SJSA1 (cell line): ENCODE measurements around a stretch of chr3.

DNA sequence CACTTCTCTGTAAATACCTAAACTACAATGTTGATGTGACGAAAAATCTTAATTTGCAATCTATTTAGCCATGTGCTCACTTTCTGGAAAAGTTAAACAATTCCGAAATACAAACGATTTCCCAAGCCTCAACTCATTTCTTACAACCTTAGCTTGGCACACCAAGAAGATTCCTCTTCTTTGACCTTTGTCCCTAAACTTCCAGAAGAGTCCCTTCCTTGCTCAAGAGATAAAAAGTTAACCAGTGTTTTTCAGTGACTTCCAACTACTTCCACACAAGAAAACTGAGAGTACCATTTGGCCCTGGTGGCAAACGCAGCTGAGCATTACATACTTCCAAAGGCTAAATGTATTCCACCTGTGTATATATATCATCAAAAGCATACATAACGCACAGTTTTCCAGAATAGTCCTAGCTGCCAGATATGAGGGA is 57.0 kb upstream of the NEK10 start:
- RAMPAGE, long total RNA = no peak

- RAMPAGE, long total RNA = no peak
These were observed 99.2 kb downstream of the EOMES start for GRCh38 chr3:27622915-27623323.

DNA sequence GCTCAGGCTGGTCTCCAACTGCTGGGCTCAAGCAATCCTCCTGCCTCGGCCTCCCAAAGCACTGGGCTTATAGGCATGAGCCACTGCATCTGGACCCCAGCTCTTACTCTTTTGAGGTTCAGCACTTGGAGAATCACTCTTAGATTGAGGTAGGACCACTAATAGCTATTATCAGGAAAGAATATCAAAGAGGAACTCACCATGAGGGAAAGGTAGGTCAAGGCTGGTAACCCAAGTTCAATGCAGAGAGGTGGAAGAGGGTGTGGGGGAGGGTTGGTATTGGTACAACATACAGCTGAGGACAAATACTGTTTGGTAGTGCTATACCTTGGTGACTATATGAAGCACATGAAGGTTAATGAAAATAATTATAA is 81.1 kb downstream of the EOMES start:
- RAMPAGE, long total RNA = no peak

GRCh38 chr3:27641689-27642200 is 80.4 kb downstream of the EOMES start:
- RAMPAGE, long total RNA = no peak

DNA sequence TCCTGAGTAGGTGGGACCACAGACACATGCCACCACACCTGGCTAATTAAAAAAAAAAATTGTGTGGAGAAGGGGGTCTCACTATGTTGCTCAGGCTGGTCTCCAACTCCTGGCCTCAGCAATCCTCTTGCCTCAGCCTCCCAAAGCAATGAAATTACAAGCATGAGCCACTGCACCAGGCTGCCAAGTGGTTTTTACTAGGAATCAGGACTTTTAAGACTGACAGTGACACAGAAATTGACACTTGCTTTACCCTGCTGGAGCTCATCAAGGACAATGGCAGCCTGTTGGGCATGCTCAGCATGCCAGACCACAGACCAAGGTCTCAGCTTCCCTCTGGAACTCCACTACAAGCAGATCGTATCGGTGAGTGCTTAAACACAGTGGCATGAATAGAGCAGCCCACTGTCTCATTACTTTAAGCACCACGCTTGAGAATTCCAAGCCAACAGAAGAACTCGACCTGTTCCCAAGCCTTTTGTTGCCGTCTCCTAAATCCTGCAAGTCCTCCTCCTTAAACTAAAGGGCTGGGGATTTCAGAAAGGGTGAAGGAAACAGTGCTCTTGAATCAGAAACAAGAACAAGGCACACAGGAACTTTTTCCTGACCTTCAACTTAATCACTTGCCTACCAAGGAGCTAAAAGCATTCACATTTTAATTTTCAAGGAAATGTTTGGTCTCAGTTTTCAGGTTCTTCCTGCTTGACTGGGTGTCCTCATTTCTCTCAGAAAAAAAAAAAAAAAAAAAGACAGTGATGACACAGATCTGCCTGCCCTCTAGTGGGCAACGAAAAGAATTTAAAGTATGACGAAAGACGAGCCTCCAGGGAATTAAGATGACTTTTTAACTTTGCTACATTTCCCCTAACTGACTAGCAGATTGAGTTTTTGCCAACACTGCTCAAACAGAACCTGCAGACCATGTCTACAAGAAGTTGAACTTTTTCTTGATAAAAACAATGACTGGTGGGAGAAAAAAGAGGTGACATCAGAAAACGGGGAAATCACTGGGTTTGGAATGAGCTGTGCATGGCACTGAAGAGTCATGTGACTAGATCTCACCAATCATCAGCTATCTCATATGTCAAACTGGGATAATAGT is 41.2 kb downstream of the EOMES start:
- RAMPAGE, long total RNA = no peak

- RAMPAGE, long total RNA = no peak
These were observed 120.9 kb upstream of the EOMES start for GRCh38 chr3:27842994-27843366.

GRCh38 chr3:27881353-27881946 is 159.3 kb upstream of the EOMES start:
- RAMPAGE, long total RNA = no peak

DNA sequence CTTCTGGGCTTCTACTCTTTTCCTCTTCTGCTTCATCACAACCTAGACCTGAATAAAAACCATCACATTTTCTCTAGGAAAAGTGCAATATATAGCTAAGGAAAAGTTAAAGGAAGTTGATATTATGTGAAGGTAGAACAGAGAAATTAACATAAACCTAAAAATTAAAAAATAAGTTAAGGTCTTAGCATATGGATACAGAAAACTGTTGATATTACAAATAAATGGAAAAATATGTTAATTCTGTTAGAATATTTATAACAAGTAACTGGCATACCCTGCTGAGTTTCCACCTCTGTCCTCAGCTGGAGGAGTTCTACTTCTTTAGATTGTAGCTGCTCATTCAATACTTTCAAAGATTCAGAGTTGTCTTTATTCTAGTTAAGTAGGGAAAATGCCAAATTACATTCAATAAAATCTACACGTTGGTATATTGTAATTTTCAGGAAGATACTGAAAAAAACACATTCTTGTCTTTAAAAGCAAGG is 10.8 kb upstream of the ZCWPW2 start:
- RAMPAGE, long total RNA = no peak

DNA sequence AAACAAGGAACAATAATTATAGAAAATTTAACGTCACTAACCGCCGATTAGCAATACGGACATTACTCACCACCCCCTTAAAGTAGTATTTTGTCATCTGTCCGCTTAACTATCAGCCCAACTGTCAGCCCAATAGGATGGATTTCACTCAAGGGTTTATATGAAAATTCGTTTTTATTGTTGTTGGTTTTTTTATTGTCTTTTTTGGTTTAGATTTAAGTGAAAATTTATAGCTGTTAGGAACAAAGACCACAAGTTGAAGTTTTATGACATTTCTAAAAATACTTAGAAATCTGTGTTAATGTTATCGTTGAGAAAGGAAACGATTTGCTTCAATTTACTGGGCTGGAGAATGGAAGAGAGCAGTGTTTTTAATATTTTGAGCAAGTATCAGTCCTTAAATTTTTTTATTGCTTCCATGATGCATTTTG is 1.1 kb upstream of the AZI2 start:
- RAMPAGE, long total RNA = no peak

DNA sequence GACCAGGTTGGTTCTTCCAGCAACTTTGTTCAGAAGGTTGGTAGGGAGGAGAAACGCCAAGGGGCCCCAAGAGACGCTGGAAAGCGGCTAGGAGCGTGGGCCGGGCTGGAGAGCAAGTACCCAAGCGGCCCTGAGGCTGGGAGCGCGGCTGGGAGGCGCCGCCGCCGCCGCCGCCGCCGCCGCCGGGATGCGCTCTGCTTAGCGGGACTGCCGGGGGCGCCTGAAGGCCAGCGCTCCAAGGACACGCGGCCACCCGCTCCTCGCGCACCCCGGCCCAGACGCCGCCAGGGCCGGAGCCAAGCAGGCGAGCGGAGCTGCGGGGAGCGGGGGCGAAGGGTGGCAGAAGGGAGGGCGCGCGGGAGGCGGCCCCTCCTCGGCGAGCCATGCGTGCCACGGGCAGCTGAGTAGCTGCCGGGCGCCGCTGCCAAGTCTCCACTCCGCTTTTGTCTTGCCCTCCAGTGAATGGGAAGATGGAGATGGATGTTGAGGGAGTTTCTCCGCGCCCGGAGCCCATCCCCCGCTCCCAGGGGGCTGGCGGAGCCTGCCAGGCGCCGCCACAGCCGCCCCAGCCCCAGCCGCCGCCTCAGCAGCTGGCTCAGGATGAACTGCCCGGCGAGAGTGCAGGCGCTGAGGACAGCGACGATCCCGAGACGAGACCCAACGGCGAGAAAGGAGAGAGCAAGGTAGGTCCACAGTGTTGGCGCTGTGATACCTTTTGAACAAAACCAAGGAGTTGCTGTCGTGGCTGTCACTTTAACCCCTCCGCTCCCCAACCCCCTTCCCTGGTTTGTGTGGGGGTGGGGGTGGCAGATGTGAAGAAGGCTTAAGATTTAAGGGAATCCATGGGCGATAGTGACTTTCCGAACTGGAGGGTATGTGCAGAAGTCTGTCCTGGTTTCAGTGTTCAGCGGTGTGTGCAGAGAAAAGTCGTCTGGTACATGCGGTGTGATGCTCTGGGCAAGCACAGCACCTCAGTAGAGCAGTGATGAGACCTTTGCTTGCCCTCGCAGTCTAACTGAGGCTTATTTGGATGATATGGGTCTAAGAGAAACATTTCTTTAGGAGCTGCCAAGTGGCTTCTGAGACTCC is 227.5 kb upstream of the AZI2 start:
- RAMPAGE, long total RNA = no peak

- RAMPAGE, long total RNA = no peak
These were observed 54.7 kb downstream of the RBMS3 start for GRCh38 chr3:29335254-29336310.

DNA sequence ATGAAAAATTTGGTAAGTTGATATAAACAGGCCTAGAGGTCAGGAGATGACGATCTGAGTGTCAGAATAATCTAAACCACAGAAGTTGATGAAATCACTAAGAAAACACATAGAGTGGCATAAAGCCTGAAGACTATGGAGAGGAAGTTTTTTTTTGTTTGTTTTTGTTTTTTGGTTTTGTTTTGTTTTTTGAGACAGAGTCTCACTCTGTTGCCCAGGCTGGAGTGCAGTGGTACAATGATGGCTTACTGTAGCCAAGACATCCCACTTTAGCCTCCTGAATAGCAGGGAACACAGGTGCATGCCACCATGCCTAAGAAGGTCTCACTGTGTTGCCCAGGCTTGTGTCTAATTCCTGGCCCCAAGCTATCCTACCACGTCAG is 235.4 kb downstream of the RBMS3 start:
- RAMPAGE, long total RNA = no peak

DNA sequence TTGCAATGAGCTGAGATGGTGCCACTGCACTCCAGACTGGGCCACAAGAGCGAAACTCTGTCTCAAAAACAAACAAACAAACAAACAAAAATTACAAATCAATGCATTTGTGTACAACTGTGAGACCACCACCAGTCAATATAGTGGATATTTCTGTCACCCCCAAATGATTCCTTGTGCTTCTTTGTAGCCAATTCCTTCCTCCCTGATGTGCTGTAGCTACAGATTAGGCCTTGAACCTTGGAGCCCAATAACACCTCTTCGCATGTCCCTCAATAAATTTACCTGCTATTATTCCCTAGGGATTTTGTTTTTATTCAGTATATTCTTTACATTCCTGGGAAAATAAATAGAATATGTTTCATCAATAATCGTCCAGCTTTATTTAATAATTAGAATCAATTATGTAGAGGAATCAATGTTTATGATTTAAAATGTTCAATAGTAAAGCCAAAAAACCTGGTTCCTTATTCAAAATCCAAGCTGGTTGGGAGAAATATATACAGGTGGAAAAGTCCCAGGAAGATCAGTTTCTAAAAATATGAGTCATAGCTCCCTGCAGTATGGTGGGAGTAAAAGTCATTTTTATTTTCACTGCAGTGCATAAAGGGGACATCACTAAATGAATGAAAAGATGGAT is 335.7 kb downstream of the RBMS3 start:
- RAMPAGE, long total RNA = no peak

- RAMPAGE, long total RNA = no peak
These were observed 402.7 kb downstream of the RBMS3 start for GRCh38 chr3:29683246-29684264.

- RAMPAGE, long total RNA = no peak
These were observed 414.0 kb downstream of the RBMS3 start for GRCh38 chr3:29694888-29695270.

GRCh38 chr3:30314667-30314990 is 291.8 kb upstream of the TGFBR2 start:
- RAMPAGE, long total RNA = no peak

- RAMPAGE, long total RNA = no peak
These were observed 32.5 kb downstream of the TGFBR2 start for GRCh38 chr3:30638778-30639403.

DNA sequence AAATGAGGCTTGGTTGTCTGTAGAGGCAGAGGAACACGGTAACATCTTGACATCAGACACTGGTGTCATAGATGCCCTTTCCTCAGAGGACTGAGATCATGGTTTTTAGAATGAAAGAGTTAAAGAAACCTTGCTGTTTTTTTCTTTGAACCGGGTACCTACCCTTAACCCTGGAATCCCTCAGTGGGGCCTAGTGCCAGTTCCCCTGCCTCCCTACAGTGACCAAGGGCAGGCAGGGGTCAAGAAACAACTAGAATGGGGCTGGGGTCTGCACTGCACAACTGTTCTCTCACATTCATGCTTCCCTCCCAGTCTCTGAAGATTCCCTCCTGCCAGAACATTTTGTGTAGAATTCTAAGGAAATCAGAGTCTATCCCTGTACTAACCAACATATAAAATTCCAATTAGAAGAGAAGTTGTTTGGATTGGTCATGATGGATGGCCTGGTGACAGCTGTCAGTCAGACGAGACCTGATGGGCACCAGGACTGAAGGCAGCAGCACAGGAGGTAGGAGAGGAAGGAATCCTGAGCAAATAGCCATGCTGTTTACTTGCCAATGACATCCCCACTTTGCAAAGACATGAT is 47.9 kb downstream of the TGFBR2 start:
- RAMPAGE, long total RNA = no peak

DNA sequence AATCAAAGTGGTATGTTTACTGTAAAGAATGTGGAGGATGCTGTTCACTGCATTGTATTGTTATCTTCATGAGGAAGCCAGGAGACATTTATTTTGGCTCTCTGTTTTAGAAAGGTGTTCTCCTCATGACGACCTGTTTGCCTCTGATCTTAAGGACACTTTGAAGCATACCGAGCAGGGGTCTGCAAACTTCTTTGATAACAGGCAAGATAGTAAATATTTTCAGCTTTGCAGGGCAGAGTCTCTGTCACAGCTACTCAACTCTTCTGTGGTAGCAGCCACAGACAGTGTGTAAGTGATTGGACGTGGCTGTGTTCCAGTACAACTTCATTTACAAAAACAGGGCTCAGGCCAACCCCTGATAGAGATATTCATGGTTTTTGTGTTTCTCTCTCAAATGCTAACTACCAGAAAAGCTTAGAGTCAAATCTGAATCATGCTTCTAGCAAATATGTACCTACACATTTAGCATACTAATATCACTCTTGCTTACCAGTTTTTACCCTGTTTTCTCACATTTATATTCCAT is 51.5 kb downstream of the TGFBR2 start:
- RAMPAGE, long total RNA = no peak

DNA sequence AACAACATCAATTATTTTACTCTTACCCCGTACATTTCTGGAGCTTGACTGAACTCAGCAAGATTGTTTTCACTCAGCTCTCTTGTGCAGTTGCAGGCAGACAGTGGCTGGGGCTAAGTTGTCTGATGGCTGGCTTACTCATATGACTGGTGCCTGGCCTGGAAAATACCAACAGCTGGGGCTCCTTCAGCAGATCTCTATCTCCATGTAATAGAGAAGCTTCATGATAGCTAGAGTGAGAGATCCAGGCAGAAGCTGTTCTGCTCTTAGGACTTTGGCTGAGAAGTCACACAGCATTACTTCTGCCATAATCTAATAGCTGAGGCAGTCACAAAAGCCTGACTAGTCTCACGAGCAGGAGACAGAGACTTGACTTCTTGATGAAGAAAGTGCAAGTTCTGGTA is 110.0 kb upstream of the GADL1 start:
- RAMPAGE, long total RNA = no peak